Thoracic aorta endothelial cell (primary cell): ENCODE data around the genes GGN, RYR1 and MAP4K1.

DNA sequence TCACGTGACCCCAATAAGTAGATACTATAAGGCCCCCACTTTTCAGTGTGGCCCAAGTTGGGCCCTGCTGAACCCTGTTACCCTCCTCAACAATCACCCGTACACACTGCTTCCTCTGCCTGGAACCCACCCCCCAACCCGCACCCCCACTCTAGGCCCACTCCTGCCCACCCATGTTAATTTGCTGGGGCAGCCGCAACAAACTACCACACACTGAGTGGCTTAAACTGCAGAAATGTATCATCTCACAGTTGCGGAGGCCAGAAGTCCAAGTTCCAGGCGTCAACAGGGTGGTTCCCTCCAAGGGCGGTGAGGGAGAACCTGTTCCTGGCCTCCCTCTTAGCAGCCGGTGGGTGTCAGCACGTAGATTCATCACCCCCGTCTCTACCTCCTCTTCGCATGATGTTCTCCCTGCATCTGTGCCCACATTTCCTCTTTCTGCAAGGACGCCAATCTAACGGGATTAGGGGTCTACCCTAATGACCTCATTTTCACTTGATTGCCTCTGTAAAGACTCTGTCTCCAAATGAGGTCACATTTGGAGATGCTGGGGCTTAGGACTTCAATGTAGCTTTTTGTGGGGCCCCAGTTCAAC, 38.6 kb downstream of the DPF1 start:
- CAGE, long polyA plus RNA: no peak

DNA sequence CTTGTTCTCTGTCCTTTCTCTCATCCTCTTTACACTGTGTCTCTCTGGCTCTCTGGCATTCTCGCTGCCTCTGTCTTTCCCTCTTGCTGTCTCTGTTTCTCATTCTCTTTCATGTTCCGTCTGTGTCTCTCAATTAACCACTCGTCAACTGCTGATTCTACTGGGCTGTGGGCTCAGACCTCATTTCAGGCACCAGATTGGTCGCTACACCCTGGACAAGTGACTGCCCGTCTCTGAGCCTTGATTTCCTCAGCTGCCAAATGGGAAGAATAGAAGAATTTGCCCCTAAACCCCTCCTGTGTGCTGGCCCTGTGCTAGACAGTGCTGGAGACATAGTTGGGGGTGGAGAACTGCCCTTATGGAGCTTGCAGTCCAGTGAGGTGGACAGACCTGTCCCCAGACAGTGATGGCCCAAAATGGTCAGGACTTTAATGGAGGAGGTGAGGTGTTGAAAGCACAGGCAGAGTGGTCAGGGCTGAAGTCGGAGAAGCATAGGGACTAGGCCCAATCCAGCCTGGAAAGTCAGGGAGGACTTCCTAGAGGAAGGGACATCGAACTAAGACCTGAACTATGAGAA, 7.9 kb upstream of the CATSPERG start:
- CAGE, long polyA plus RNA: no peak

- CAGE, long polyA plus RNA: no peak
Measured at GRCh38 chr19:38328196-38329035, 7.2 kb upstream of the CATSPERG start.

DNA sequence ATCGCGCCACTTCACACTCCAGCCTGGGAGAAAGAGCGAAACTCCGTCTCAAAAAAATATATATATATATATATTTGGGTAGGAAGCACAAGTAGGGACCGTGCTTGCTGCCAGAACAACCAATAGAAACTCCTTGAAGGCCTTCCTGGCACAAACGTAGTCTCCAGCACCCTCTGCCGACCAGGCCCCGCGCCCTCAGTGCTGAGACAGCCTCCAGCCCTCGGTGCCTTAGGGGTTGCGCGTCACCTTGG, 218 bp upstream of the CATSPERG start:
- CAGE, long polyA plus RNA: no peak

GRCh38 chr19:38387513-38388528, at the start of gene GGN:
TSS of gene GGN (minus strand) at chr19:38388034.
- CAGE, long polyA plus RNA: no peak

DNA sequence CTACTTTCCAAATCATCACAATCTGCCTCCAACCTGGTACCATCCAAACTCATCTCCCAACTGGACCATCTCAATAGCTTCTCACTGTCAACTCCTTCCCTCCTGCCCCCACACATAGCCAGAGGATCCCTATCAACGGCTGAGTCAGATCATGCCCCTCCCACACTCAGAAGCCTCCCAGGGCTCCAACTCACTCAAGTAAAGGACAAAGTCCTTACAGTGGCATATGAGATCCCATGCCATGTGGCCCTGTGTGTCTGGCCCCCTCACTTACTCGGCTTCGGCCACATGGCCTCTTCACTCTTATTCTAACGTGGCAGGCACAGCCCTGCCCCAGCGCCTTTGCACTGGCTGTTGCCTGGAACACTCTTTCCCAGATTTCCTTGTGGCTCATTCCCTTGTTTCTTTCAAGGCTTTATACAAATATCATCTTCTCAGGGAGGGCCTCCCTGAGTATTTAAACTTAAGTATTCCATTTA, 4.3 kb downstream of the SPRED3 start:
- CAGE, long polyA plus RNA: no peak

- CAGE, long polyA plus RNA: no peak
Measured at GRCh38 chr19:38433314-38433838, at the start of gene RYR1. TSS of gene RYR1 (plus strand) at chr19:38433691.

- CAGE, long polyA plus RNA: no peak
Measured at GRCh38 chr19:38502784-38503126, 69.3 kb downstream of the RYR1 start.

DNA sequence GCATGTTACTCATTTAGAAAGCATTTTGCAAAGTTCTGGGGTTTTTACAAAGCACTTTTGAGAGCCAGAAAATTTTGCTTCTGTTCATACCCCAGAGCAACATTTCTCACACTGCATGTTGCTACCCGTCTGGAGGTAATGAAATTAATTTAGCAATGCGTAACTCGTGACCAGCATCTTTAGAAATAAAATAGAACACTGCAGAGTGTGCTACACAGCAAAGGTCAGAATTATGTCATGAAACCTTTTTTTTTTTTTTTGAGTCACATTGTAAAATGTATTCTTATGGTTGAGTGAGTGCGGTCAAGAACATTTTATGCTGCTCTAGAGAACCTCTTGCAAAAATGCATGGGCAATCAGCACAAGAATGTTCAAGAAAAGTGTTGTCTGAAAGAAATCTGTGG, 58.1 kb downstream of the MAP4K1 start:
- CAGE, long polyA plus RNA: no peak

DNA sequence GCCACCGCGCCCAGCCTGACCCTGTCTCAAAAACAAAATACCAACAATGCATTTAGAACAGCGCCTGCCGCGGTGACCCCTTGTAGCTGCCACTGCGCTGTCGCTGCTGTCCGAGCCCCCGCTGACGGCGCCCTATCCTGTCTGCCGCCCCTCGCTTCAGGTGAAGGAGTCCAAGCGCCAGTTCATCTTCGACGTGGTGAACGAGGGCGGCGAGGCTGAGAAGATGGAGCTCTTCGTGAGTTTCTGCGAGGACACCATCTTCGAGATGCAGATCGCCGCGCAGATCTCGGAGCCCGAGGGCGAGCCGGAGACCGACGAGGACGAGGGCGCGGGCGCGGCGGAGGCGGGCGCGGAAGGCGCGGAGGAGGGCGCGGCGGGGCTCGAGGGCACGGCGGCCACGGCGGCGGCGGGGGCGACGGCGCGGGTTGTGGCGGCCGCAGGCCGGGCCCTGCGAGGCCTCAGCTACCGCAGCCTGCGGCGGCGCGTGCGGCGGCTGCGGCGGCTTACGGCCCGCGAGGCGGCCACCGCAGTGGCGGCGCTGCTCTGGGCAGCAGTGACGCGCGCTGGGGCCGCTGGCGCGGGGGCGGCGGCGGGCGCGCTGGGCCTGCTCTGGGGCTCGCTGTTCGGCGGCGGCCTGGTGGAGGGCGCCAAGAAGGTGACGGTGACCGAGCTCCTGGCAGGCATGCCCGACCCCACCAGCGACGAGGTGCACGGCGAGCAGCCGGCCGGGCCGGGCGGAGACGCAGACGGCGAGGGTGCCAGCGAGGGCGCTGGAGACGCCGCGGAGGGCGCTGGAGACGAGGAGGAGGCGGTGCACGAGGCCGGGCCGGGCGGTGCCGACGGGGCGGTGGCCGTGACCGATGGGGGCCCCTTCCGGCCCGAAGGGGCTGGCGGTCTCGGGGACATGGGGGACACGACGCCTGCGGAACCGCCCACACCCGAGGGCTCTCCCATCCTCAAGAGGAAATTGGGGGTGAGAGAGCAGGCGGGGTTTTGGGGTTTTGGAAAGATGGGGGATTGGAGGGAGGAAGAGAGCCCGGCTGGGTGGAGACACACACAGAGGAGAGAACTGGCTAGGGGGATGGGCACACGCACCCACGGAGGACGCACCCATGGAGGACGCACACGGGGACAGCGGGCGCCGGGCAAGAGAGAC, 52.6 kb downstream of the MAP4K1 start:
- CAGE, long polyA plus RNA: no peak

DNA sequence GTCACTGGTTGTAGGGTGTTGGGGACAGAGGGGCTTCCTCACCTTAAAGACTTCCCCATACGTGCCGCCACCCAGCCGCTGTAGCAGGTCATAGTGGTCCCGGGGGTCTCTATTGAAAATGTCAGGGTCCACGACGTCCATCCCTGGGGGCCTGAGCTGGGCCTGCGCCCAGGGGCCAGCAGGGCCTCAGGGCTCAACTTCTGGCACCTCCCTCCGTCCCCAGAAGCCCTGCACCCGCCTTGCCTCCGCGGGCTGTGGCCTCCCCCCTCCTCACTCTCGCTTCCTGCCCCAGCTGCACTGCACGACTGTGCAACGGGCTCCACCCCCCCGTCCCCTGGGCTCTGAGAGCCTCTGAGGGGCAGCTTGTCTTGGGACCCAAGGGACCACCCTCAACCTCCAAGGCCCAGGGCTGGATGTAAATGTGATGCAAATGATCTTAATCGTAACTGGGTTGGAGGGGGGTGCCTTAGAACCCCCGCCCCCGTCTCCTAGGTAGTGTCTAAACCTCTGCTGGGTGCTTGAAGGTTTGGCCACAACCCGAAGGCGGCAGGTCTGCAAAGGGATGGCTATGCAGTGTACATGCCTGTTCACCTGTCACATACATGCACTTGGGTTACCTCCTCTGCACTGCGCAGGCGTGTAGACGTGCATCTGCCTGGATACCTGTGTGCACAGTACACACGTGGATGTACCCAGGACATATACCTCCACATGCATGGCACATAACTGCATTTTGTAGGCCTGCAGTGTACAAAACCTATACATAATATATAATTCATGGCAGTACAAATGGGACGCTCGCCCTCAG, at the start of gene MAP4K1:
TSS of gene MAP4K1 (minus strand) at position 199 of the 808 bp plus-strand sequence.
- CAGE, long polyA plus RNA: no peak

GRCh38 chr19:38638281-38638814, 9.1 kb upstream of the ACTN4 start:
- CAGE, long polyA plus RNA: no peak

DNA sequence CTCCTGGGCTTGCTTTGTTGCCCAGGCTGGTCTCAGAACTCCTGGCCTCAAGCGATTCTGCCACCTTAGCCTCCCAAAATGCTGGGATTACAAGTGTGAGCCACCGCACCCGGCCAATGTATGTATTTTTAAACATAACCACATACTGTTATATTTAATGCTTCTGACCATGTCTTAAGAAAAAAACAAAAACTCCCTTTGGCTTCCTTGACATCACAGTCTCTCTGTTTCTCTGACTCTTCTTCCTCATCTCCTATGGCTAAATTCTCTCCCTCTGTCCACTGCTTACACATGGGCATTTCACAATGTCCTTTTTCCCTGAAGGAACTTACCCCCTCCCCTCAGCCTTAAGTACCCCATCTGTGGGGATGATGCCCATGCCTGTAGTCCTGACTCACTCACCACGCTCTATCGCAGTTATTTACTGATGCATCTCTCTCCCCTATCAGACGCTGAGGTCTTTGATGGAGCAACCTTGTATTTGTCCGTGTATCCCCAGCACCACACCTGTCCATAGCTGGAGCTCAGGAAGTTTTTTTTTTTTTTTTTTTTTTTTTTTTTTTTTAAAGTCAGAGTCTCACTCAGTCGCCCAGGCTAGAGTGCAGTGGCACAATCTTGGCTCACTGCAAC, 32.3 kb downstream of the ACTN4 start:
- CAGE, long polyA plus RNA: no peak

DNA sequence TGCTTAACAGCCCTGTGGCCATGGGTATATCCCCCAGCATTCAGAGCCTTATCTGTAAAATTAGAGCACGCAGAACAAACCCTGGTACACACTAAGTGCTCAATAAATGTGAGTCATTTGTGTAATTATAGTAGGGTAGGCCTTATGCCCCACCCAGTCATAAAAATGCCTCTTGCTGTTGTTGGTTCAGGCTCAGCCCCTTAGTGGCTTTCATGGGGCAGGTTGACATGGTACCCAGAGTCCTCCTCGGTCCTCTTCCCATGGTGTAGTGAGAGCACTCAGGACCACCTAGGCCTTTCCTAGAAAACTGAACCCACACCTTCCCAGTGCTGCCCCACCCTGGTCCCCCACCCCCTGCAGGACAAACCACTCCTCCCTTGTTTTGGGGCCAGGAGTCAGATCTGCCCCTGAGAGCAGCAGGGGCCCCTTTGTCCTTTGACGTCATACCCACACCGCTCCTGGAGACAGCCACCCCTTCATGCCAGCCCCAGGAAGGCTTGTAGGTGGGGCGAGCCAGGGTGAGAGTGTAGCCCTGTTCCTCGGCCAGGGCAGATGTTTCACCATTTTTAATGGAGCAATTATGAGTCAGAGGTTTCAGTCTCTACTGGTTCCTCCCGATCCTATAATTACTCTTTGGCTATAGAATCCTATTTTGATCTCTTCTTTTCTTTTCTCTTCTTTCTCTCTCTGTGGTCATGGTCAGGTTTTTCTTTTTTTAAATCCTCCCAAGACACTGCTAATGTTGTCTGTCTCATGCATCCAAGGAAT, 36.8 kb downstream of the ACTN4 start:
- CAGE, long polyA plus RNA: no peak

GRCh38 chr19:38694560-38694759, 47.0 kb downstream of the ACTN4 start:
- CAGE, long polyA plus RNA: no peak

DNA sequence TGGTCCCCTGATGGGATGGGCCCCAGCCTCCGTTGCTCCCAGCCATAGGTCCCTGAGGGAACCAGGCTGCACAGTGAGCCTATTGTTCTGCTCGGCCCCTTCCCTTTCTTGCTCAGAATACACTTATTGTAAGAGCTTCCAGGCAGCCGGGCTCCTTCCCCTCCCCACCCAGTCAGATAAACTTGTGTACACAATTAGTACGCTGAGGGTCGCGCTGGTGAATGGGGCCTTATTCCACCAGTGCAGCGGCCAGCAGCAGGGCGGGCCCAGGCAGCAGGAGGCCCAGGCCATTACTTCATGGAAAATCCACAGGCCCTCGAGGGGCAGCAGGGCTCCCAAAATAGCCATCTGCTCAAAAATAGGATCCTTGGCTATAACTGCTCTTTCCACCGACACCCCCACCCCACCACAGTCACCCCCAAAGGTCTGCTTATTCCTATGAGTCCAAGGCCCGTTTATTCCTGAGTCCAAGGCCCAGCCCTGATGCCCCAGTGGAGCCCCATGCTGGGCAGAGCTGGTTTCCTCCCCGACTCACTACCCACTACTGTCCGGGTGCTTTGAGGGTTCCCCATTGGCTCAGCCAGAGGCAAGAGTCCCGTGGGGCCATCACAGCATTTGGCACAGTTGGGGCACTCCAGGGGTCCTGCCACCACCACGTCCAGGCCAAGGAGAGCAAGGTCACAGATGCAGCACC, 22.1 kb downstream of the CAPN12 start:
- CAGE, long polyA plus RNA: no peak

- CAGE, long polyA plus RNA: no peak
Measured at GRCh38 chr19:38727811-38728807, 16.2 kb downstream of the CAPN12 start.

DNA sequence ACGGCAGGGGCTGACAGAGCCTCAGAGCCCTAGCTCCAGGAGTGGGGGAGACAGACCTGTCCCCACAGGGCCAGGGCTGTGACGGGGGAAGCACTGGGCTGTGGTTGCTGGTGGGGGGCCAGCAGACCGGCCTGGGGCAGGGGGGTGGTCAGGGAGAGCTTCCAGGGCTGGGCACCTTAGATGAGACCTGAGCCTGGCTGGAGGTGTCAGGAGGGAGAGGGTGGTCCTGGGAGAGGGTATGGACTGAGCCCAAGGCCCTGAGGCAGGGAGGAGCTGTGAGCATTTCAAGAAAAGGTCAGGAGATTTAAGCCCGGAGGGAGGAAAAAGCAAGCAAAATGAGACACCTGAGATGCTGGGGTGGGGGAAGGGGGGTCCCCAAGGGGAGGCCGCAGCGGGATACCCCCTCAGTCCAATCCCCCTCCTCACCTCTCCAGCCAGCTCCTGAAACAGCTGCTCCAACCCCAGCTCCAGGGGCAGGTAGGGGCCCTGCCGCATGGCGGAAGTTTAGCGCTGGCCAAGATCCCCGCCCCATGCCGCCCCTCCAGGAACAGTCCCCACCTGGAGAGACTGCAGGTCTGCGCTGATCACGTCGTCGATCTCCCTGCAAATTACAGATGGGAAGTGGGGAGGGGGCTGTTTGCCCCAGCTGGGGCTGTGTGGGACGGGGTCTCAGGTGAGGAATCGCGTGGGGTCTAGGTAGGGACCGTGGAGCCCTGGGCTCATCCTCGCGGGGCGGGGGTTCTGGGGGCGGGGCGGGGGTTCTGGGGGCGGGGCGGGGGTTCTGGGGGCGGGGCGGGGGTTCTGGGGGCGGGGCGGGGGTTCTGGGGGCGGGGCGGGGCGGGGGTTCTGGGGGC, 9.1 kb downstream of the CAPN12 start:
- CAGE, long polyA plus RNA: no peak

DNA sequence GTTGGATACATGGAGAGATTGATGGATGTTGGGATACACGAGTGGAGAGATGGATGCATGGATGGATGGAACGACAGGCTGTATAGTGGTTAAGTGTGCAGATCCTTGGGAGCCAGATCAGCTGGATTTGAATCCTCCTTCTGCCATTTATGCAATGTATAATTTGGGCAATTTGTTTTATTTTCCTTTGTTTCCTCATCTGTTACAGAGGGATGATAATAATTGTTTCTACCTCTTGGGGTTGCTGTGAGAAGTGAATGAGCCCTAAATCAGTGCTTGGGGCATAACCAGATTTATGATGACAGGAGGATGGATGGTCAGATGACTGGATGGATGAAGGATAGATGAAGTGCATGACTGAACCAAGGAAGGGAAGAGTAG, 11.5 kb downstream of the LGALS4 start:
- CAGE, long polyA plus RNA: no peak

GRCh38 chr19:38843852-38845089, 5.5 kb downstream of the HNRNPL start:
- CAGE, long polyA plus RNA: no peak